Skeletal muscle tissue (tissue), 7 donors: ENCODE measurements around the gene GALNT11.

DNA sequence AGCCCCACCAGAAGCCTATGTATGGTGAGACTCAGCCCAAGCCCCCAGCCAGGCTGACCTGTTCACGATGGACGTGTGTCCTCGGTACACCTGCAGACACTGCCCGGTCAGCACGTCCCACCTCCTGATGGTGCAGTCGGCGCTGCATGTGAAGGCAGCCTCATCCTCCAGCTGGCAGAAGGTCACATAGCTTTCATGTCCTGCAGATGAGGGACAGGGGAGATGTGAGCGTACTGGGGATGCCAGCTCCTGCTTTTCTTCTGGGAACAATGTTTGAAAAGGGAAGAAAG, 9.9 kb downstream of the WDR86 start:
- PRO-cap, 3 experiments = no peak in any of the 3 experiments
- RAMPAGE, long total RNA = no peak
- RRBS, 2 experiments = no CpG with 5 or more reads among the region's 8 CpGs

- PRO-cap, 3 experiments = no peak in any of the 3 experiments
- RAMPAGE, long total RNA = no peak
- RRBS, 2 experiments = 10 to 11% methylated on average over 20 of the region's 56 CpGs
Measured at GRCh38 chr7:151408273-151409515, 1.1 kb downstream of the WDR86 start.

DNA sequence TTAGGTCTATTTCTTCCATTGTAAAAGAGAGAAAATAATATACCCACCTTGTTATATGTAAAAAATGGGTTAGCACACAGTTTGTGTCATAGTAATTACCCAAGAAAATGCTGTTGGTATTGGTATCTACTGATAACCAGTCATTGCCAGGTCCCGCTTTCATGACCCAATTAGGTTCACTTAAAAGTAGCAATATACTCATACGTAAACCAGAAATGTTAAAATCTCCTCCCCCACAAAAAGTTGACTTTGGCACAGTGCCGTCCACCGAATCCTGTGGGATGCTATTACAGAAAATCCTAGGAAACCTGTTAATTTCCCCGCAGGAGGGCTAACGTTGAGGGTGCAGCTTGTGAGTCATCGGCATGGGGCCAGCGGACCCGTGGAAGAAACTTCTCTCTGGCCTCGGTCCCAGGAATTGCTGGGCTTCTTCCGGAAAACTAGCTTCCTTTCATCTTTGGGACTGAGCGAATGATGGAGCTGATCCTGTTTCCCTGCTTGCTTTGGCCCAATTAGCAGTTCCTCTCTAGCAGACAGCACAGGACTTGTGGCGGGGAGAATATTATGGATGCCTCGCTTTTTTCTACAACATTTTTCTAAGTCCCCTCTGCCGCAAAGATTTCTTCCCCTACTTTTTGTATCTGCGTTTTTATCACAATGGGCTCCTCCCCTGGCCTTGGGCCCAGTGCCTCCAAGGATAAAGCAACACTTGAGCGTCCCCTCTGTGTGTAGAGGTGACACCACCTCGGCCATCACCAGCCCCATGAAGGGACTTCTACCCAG, 13.4 kb downstream of the CRYGN start:
- PRO-cap, 3 experiments = no peak in any of the 3 experiments
- RAMPAGE, long total RNA = no peak
- RRBS, 2 experiments = no CpG with 5 or more reads among the region's 18 CpGs

- PRO-cap, 3 experiments = no peak in any of the 3 experiments
- RAMPAGE, long total RNA = no peak
- RRBS, 2 experiments = 29 to 45% methylated on average over 3 of the region's 8 CpGs
Measured at GRCh38 chr7:151429643-151430254, 10.2 kb downstream of the CRYGN start.

DNA sequence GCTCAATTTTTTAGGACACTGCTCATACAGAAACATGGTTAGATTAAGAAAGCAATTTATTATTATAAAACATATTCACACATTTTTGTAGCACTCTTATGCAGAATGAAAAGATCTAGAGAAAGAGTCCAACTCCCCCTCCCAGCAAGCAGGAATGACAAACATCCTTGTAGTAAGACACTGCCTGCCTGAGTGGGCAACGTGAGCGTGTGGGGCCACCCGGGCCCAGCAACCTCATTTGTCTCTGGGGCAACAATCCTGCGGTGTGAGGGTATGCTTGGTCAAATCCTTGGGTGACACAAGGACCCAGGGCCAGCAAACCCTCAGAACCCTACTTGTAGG, 10.8 kb downstream of the RHEB start:
- PRO-cap, 3 experiments = no peak in any of the 3 experiments
- RAMPAGE, long total RNA = no peak
- RRBS, 2 experiments = no CpG with 5 or more reads among the region's 4 CpGs

DNA sequence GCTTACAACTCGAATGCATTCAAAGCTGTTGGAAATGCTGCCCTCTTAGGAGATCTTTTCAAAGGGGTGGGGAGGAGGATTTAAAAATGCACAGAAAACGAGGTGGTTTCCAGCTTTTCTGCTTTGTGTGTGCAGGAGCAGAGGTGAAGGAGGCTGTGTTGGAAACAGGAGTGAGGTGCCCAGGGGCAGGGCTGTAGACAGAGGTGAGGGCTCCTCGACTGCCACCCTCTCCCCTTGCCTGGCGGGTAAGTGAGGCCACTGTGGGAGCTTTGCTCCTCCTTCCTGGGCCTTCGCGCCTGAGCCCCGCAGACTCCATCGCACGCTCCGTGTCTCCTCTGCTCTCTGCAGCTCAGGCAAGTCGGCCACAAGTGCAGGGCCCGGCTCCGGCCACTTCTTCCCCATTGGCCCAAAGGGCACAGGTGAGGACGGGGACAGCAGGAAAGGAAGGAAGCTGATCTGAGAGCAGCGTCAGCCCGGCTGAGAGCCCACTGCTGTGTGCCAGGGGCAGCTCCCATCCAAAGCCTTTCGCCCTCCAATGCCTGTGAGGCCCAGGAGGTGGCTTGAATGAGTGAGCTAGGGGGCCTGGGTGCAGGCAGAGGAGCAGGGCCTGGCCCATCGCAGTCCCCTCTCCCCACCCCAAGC, 33.6 kb upstream of the RHEB start:
- PRO-cap, 3 experiments = no peak in any of the 3 experiments
- RAMPAGE, long total RNA = no peak
- RRBS, 2 experiments = 45 to 61% methylated on average over 2 of the region's 18 CpGs

DNA sequence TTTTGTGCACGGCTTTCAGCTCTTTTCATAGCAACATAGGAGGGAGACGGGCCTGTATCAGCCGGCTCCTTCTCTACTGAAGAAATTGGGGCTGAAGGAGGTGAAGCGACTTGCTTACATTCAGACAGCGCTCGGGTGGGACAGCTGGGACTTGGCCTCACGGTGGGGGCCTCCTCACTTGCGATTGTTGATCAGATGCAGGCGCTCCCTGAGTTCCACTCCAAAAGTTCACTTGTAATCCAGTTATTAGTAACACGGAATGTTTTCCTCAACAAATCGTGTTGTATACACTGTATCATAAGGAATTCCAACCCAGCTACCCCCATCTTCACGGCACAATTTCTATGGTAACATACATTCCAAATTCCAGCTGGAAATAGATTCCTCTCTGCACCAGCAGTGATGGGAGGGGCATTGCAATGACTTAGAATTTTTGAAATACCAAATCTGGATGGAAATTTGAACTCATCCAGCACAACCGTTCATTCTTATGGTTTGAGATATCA, 38.8 kb upstream of the RHEB start:
- PRO-cap, 3 experiments = no peak in any of the 3 experiments
- RAMPAGE, long total RNA = no peak
- RRBS, 2 experiments = 83 to 85% methylated on average over 2 of the region's 13 CpGs

DNA sequence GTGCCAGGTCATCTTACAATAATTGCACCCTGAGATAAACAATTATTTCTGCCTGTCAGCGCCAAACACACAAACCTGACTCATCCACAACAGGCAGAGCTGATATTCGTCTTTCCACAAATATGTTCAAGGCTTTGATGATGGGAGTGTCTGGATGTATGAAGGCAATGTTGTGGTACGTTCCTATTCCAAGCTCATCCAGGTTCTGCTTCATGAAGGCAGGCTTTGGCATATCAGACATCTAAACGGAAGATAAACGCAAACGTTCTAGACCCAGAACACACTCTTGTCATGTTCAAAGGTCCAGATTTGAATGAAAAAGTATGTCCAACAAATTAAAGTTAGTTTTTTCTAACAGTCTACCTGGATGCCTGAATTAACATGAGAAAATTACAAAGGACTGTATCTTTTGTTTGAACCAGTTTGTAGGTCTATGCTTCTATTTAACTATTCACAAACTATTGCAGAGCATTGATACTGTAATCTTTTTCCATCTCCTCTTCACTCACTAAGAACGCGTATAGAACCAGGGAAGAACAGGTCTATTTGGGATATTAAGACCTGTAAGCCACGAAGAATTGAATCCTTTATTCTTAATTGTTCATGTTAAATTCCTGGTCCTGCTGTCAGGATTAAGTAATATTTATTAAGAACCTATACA, 46.1 kb upstream of the RHEB start:
- PRO-cap, 3 experiments = no peak in any of the 3 experiments
- RAMPAGE, long total RNA = no peak
- RRBS, 2 experiments = no CpG with 5 or more reads among the region's 9 CpGs

DNA sequence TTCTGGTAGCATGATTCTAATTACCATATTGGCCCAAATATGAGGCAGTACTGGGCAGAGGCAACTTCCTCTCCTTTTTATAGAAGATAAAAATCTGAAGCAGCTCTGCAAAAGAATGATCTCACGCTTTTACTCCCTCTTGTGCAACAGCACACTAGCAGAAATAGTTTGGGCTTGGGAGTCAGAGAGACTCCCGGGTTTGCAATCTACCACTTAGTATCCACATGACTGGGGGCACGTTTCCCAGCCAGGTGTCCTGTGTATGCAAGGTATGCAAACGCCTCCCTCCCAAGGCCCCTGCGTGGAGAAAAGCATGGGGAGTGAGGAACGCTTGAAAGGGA, 47.2 kb upstream of the RHEB start:
- PRO-cap, 3 experiments = no peak in any of the 3 experiments
- RAMPAGE, long total RNA = no peak
- RRBS, 2 experiments = no CpG with 5 or more reads among the region's 6 CpGs

DNA sequence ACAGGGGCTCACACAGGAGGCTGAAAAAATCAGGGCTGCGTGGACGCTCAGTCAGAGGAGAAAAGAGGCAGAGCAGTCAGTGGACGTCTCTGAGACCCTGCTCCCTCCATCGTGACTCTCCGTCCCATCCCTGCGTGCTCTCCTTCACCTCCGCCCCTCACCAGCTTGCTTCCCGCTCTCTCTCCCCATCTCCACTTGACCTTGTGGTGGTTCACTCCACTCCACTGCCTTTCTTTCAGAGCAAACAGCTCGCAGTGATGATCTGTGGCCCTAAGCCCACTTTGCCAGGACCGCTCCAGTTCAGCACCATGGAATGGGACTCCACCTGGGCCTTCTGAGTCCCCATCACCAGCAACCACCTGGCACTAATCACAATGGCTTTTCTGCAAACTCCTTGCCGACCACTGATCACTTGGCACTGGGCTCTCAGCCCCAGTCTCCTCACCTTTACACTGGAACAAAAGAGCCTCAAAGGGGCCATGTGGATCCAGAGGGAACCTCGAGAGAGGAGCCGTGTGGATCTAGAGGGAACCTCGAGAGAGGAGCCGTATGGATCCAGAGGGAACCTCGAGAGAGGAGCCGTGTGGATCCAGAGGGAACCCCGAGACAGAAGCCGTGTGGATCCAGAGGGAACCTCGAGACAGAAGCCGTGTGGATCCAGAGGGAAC, 94.9 kb upstream of the RHEB start:
- PRO-cap, 3 experiments = no peak in any of the 3 experiments
- RAMPAGE, long total RNA = no peak
- RRBS, 2 experiments = no CpG with 5 or more reads among the region's 21 CpGs

DNA sequence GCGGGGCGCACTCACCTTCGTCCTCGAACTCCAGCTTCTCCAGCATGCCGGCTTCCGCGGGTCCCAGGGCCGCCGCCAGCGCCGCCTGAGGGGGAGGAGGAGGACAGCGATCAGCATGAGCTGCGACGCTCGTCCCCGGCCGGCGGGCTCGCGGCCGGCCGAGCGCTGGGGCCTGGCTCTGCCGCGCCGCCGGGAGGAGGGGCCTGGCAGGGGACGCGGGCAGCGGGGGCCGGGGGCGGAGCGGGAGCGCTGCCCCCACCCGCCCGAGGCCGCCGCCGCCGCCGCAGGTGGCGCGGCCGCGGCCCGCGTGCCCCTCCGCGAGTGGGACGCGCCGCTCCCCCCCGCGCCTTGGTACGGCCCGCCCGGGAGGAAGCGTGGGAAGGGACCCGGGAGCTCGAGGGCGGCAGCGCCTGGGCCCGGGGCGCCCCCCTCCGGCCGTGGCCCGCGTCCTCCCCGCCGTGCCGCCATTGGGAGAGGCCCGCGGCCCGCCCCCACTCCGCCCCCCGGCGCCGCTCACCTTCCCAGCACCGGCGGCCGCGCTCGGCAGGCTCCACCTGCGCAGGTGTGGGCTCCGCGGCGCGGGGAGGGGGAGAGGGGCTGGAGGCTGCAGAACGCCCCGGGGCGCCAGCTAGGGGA, 112.5 kb upstream of the RHEB start:
- PRO-cap, 3 experiments = peak in 3 of 3 experiments; most common plus-strand start position 375 of the sequence (in 2); most common minus-strand start position 150 of the sequence (in 2)
- RAMPAGE, long total RNA = start-site peak on the minus strand centred at position 282 of the sequence, 483 bp wide, 26 and 19 reads in 2 replicates
- RRBS, 2 experiments = 2% methylated on average over 47 to 59 of the region's 91 CpGs

DNA sequence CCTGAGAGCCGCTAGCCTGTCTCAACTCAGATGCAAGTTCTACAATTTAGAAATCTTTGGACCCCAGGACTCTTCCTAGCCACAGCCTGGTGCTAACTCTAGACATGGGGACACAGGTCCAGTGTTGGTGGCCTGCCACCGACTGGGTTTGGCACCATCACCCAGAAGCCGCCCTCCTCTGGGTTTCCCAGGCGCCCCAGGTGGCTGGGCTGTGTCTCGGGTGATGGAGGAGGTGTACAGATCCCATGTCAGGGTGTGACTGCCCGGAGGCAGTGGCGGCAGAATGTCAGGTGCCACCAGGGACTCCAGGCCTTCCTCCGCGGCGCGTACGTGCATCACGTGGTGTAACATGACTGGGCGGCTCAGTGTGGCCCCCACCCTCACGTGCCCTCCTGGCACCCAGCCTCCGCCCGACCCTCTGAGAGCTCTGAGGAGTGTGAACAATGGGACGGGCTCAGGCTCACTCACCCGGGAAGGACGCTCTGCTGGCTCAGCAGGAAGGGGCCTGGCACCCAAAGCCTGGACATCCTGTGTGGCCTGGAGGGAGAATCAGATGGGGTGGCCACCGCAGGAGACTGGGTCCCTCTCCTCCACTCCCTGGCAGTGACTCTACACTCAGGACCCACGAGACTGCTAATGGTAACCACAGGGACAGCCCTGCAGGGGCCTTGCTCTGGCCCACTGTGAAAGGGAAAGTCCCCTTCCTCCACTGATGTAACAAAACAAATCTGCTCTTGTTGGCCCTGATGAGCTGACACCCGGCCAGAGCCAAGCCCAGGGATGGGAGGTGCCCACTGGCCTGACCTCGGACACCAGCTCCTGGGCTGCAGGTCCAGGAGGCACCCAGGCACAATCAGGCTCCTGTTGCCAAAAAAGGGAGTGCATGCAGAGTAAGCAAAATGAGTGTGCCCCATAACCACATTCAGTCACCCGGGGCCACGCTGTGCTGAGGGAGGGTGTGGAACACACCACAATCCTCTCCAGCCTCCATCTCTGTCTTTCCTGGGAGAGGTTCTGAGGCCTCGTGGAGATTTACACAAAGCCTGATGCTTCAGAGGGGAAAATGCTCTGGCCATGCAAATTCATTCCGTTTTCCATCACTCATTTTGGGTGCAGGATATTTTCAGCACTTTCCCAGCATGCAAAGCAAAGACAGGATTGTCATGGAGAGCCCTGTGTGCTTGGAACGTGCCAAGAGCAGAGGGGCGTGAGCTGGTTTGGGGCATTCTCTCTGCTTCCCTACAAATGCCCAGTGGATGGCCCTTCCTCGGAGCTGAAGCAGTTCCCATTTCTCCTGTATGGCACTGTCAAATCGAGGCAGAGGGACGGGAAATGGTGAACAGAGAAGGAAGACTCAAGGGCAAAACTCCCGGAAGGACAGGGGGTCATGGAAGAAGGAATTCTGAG, 164.6 kb downstream of the PRKAG2 start:
- PRO-cap, 3 experiments = no peak in any of the 3 experiments
- RAMPAGE, long total RNA = no peak
- RRBS, 2 experiments = no CpG with 5 or more reads among the region's 34 CpGs

DNA sequence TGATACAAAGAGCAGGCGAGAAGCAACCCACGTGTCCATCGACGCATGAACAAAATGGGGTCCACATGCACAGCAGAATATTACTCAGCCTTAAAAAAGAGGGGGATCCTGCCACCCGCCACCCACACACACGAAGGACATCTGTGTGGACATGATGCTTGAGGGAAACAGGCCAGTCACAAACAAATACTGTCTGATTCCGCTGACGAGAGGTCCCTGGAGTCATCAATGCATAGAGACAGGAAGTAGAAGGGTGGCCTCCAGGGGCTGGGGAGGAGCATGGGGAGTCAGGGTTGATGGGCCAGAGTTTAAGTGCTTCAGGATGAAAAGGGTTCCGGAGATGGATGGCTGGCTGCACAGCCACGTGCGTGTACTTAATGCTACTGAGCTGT, 151.8 kb downstream of the PRKAG2 start:
- PRO-cap, 3 experiments = no peak in any of the 3 experiments
- RAMPAGE, long total RNA = no peak
- RRBS, 2 experiments = no CpG with 5 or more reads among the region's 11 CpGs

DNA sequence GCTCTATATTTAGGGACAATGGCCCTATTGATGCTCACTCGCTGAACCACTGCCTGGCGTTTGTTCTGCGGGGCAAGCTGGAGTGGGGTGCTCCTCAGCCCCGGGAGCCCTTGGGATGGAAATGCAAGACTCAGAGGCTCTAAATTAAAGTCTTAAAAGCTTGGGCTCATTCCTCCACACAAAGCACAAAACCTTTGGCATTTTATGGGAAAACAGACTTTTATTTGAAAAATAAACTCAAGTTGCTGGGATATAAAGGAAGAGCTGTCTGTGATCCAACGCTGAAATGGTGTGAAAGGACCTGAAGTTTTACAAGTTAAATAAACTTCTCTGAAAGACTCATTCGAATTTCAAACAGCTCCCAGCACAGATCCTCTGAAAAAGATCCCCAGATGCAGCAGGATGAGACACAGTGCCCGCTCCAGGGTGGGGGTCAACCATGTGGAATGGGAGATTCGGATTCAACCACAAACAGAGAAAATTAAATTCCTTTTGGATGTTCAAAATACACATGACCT, 119.8 kb downstream of the PRKAG2 start:
- PRO-cap, 3 experiments = no peak in any of the 3 experiments
- RAMPAGE, long total RNA = no peak
- RRBS, 2 experiments = 71 to 72% methylated on average over 2 of the region's 8 CpGs

DNA sequence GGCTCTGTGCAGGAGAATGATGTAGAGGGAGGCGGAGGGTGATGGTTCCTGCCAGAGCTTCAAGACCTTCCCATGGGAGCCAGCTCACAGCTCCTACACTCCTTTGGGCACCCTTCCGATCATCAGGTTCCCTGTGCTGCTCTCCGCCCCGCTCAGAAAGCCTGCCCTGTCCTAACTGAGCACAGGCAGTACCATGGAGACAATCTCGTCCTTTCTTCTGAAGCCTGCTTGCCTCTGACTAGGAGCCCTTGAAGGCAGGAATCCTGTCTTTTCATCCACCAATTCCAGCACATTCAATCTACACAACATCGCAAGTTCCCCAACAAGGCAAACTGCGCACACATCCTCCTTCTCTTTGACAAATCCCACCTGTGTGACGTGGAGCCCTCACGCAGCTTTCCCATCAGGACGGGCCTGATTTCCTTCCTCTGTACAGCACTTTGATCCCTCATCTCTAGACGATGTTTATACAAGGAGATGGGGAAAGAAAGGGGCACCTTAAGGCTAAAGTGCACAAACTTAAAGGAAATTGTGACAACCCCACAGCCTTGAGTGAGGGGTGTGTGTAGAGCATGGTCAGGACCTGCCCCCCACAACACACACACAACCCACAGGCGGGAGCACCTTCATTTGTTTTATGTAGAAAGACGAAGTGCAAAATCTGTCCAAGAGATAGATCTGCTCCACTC, 97.3 kb downstream of the PRKAG2 start:
- PRO-cap, 3 experiments = no peak in any of the 3 experiments
- RAMPAGE, long total RNA = no peak
- RRBS, 2 experiments = no CpG with 5 or more reads among the region's 13 CpGs

DNA sequence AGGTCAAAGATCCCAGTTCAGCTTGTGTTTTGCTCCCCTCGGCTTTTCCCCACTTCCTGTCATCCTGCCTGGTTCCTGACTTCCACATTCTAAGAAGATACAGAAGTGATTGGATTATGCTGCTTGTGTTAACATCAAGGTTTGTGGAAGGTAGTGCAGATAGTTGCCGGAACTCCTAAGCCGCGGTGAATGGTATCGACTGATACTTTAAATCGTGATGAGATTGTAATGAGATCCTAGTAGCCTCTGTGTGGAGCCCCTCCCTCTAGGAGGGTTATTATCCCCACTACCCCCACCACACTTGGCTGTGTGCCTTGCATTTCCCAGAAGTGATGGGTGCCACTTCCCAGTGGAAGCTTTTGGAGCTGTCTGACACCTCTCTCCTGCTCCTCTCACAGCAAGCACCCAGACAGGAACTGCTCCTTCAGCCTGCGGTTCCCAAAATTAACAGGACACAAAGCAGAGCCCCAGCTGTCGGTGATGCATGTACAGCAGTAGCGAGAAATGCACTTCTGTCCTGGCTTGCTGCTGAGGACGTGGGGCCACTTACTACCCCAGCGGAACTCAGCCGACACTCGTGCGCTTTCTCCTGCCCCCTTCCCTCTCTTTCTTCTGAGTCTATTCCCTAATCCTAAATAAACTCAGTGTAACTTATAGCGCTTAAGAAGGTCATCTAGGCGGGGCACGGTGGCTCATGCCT, 52.5 kb downstream of the PRKAG2 start:
- PRO-cap, 3 experiments = no peak in any of the 3 experiments
- RAMPAGE, long total RNA = no peak
- RRBS, 2 experiments = no CpG with 5 or more reads among the region's 17 CpGs

GRCh38 chr7:151896962-151897950, 20.3 kb upstream of the PRKAG2 start:
- PRO-cap, 3 experiments = no peak in any of the 3 experiments
- RAMPAGE, long total RNA = no peak
- RRBS, 2 experiments = no CpG with 5 or more reads among the region's 20 CpGs

GRCh38 chr7:152025196-152026427, at the start of gene GALNT11:
TSS of gene GALNT11 (plus strand) at chr7:152025674.
- PRO-cap, 3 experiments = peak in 3 of 3 experiments; most common plus-strand start chr7:152025693 (in 3); most common minus-strand start chr7:152025560 (in 2)
- RAMPAGE, long total RNA = no peak
- RRBS, 2 experiments = 1 to 2% methylated on average over 36 to 63 of the region's 117 CpGs

- PRO-cap, 3 experiments = no peak in any of the 3 experiments
- RAMPAGE, long total RNA = no peak
- RRBS, 2 experiments = no CpG with 5 or more reads among the region's 4 CpGs
Measured at GRCh38 chr7:152031830-152032480, 6.5 kb downstream of the GALNT11 start.

DNA sequence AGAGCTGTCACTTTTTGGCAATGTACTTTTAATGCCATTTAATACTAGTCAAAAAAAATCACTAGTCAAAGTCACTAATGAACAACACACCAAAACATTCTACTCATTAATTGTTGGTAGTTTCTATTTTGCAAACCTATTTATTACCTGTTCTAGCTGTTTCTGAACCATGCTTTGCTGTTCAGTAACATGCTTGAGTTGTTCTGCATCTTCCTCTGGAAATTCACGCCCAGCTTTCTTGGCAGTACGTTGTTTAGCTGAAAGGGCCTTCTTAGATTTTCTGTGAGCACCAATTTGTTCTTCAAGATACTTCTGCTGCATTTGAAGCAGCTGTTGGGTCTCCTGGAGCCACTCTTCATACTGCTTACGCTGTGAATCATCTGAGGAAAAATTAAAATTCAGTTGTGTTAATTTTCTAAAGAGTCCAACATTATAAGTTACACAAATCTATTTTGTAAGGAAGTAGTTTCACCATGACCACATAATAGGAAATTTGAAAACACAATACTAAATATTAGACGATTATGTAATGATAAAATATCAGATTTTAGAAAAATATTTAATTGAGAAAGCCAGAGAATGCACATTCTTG, 141.6 kb downstream of the GALNT11 start:
- PRO-cap, 3 experiments = no peak in any of the 3 experiments
- RAMPAGE, long total RNA = no peak
- RRBS, 2 experiments = no CpG with 5 or more reads among the region's 4 CpGs